Vein endothelial cell (primary cell): ENCODE data around the genes RP2, JADE3, USP11, ZNF157 and ARAF.

GRCh38 chrX:45105219-45105843 is 95.3 kb downstream of the DIPK2B start:
- CAGE, long polyA plus RNA, result no peak

DNA sequence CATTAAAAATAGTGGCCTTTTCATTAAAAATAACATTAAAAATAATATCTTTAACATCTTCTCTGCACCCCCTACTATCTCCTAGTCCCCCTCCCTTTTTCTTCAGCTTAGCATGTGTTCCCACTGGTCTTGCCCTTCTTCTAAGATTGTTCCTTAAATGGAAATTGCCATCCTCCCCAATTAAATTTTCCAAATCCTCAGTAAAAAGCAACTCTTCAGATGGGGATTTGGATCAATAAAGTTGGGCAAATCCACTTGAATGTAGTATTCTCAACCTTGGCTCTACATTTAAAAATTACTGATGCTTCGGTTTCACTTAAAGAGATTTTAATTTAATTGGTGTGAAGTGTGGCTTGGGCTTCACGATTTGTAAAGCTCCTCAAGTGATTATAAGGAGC is 89.0 kb upstream of the DIPK2B start:
- CAGE, long polyA plus RNA, result no peak

DNA sequence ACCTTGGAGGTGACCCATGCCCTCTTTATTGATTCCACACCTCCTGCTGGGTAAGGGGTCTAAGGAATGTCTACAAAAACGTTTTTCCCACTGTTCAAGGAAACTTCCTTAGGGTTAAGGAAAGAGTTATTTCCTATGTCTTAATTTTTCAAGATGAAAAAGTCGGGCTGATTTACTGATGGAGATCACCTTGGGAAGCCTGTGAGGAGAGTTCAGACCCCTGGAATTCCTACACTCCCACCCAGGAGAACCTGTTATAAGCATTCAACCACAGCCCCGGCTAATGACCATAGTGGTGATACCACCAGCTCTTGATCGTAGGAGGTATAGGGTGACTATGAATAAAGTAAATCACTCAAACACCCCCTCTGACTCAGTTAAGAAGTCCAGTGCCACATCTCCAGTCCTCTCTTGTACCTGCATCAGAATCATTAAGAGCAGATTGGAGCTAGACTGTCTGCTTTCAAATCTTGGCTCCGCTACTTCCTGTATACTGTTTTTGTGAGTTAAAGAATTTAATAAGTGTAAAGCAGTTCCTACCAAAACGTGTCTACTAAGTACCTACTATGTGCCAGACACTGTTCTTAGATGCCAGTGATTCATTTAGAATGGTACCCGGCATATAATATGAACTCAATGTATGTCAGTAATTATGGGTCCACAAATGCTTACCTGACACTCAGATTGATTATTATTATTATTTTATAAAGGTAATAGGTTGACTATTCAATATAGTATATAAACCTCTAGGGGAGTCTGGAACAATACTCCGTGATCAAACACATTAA is 565.1 kb upstream of the DIPK2B start:
- CAGE, long polyA plus RNA, result no peak

DNA sequence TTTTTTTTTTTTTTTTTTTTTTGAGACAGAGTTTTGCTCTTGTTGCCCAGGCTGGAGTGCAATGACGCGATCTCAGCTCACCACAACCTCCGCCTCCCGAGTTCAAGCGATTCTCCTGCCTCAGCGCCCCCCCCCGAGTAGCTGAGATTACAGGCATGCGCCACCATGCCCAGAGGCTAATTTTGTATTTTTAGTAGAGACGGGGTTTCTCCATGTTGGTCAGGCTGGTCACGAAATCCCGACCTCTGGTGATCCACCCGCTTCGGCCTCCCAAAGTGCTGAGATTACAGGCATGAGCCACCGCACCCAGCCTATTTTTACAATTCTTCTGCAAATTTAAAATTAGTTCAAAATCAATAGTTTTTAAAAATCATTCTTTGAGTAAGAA is 600.4 kb upstream of the DIPK2B start:
- CAGE, long polyA plus RNA, result no peak

GRCh38 chrX:45803316-45803949 is 602.8 kb upstream of the DIPK2B start:
- CAGE, long polyA plus RNA, result no peak

GRCh38 chrX:45809869-45810211 is 609.2 kb upstream of the DIPK2B start:
- CAGE, long polyA plus RNA, result no peak

- CAGE, long polyA plus RNA, result no peak
Measured at GRCh38 chrX:46791826-46792388, 33.0 kb upstream of the SLC9A7 start.

DNA sequence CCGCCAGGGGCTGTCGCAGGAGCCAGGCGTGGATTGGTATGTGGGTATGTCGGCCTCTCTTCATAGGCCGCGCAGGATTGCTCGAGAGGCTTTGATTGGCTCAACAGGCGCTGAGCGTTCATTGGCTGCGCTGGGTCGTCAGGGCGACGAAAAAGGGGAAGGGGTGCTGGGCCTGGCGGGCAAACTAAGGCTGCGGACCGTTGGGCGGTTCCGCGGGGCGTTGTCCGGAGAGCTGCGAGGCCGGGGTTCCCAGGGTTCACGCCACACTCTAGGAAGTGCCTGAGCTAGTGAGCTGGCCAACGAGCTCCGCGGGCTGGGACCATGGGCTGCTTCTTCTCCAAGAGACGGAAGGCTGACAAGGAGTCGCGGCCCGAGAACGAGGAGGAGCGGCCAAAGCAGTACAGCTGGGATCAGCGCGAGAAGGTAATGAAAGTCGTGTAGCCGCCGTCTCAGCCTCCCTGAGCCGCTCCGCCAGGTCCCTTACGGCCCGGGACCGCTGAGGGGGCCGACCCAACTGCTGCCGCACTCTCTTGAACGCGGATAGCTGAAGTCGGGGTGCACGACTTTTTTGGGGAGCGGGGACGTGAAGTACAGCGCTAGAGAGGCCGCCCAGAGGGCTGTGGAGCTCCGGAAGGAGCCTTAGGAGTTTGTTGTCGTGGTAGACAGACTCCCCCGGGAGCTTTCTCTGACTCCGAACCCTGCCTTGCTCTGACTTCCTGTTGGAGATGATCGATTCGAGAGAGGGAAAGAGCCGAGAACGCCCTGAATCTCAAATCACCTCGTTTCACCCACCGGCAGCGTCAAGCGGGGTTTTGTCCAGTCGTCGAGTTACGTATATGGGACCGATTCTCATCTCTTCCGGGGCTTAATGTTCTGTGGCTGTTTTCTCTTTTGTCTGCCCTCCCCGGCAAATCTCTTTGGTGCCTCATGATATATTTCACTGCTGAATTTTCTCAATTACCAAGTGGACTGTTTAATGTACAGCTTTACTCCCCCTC is at the start of gene RP2:
TSS of gene RP2 (plus strand) at position 264 of the 998 bp plus-strand sequence.
- CAGE, long polyA plus RNA, result no peak

- CAGE, long polyA plus RNA, result no peak
Measured at GRCh38 chrX:46881507-46882334, 30.5 kb upstream of the JADE3 start.

GRCh38 chrX:46911977-46912987 is at the start of gene JADE3:
TSS of gene JADE3 (plus strand) at chrX:46912421.
- CAGE, long polyA plus RNA, result no peak

DNA sequence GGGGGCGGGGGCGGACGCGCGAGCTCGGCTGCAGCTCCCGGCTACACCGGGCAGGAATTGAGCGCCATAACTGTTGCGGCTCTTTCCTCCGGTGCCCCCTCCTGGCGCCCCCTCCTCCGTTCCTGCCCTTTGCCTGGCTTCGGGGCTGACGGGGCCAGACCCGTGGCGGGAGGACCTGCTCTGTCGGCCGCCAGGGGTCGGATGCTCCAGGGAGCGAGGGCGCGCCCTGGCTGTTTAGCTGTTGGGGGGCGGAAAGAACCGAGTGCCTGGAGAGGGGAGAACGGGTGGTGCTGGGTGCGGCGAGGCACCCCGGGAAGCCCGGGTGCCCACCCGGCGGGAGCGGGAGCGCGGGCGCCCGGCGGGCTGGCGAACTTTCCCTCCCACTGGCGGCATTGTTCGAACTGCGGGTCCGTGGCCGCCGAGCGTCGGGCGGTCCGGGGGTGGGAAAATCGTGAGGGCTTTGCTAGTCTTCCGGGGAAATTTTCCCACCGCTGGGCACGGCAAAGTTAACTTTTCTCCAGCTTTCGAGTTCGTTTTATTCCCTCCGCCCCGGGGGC is 845 bp downstream of the JADE3 start:
- CAGE, long polyA plus RNA, result no peak

- CAGE, long polyA plus RNA, result no peak
Measured at GRCh38 chrX:47202137-47202807, 8.6 kb downstream of the UBA1 start.

- CAGE, long polyA plus RNA, result no peak
Measured at GRCh38 chrX:47232078-47232501, 719 bp upstream of the USP11 start.

DNA sequence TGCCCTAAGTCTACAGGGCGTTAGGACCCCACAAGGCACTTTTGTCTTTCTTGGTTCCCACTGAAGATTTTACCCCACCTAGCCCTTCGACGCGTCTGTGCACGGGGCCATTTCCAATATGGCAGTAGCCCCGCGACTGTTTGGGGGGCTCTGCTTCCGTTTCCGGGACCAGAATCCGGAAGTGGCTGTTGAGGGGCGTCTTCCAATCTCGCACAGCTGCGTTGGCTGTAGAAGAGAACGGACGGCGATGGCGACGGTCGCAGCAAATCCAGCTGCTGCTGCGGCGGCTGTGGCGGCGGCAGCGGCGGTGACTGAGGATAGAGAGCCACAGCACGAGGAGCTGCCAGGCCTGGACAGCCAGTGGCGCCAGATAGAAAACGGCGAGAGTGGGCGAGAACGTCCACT is at the start of gene USP11:
TSS of gene USP11 (plus strand) at position 213 of the 405 bp plus-strand sequence.
- CAGE, long polyA plus RNA, result no peak

DNA sequence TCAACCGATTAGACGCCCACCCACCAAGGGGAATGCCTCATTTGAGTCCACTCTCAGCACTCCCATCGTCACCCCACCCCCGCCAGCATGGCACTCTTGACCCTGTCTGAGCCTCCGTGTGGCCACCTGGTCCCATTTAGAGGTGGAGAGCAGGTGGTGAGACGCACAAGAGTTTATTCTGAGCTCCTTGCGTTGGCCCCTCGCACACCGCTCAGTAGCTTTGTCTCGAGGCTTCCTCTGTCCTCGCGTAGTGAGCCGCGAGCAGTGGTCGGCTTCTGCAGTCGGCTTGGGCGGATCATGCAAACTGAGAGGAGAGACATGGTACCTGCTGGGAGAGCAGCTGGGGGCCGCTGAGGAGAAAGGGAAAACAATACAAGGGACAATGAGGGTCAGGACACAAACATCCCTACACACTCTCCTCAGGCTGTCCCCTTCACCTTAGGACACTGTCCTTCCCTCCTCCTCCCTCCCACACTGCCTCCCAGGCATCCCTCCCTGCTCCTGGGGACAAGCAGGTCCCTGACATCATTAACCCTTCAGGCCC is 48.3 kb upstream of the ZNF157 start:
- CAGE, long polyA plus RNA, result no peak

DNA sequence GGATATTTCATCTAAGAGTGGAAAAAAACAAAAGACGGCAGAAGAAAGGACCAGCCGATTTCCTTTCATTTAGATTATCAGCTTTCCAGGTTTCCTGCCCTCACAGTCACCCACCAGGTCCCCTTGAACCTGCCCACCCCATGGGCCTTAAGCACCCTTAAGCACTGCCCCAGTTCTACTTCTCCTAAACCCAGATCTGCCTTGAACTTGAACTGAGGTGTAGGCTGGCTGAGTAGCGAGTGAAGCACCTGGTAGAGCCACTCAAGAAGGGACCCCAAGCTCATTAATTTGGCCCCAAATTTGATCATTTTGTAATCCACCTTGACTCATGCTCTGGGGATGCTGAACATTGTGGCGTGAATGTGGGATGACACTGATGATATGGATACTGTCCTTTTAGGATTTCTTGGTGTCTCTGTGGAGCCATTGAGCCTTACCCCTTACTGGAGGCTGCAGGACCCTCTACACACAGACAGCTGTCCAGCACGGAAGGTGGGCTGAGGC is at the start of gene ZNF157:
TSS of gene ZNF157 (plus strand) at position 425 of the 504 bp plus-strand sequence.
- CAGE, long polyA plus RNA, result no peak

DNA sequence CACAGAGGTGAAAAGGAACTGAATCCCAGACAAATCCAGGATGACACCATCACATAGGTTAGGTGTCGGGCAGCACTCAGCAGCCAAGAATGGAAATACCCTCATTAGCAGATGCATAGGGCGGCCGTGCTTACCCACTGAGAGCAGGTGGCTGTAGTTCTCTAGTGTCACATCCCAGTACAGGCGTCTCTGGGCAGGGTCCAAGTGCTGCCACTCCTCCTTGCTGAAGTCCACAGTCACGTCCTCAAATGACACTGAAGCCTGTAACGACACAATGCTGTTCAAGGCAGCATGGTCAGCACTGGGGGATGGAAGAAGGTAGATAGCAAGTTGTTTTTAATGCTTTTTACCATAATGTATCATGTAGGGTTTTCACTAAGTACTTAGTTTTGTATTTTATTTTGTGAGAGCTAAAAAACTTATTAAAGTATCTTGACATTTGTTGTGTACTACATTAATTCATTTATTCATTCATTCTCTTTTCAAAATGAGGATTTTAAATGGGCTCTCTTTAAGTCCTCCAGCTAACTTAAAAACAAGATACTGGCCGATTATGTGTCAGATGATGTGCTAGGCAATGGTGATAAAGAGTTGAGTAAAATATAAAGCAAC is 26.8 kb downstream of the ZNF41 start:
- CAGE, long polyA plus RNA, result no peak

GRCh38 chrX:47560684-47561755 is at the start of gene ARAF:
TSS of gene ARAF (plus strand) at chrX:47561205.
- CAGE, long polyA plus RNA, result start-site peak on the plus strand at chrX:47561182-47561207, 136 and 182 reads in 2 replicates

DNA sequence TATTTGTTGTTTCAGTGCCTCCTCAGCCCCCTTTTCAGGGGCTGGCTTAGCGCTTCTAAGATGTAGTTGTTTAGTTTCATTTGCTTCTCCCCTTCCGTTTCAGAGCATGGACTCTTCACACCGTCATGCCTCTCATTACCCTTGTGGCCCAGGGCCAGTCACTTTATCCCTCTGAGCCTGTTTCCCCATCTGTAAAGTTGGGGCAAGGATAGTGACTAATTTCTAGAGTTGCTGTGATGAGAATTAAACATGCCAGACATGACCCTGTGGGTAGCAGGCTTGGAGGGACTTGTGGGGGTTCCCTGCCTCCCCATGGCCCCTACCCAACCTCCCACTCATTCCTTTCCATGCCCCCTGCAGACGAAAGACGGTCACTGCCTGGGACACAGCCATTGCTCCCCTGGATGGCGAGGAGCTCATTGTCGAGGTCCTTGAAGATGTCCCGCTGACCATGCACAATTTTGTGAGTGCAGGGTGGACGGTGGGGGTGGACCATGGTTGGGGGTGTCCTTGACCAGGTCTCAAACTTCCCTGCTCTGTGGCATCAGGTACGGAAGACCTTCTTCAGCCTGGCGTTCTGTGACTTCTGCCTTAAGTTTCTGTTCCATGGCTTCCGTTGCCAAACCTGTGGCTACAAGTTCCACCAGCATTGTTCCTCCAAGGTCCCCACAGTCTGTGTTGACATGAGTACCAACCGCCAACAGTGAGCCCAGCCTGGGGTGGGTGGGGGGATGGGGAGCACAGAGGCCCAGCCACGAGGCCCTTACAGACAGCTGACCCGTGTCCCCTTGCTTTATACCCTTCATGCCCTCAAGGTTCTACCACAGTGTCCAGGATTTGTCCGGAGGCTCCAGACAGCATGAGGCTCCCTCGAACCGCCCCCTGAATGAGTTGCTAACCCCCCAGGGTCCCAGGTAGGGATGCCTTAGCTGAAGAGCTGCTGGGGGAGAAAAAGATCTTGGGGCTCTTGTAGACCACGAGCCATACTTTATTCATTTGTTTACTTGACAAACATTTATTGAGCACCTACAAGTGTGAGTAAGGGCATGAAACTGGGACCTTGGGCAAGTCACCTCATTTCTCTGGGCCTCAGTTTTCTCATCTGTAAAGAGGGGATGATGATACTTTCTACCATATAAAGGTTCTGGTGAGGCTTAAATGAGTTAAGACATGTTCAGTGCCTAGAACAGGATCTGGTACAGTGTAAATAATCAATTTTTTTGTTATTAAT is 3.8 kb downstream of the ARAF start:
- CAGE, long polyA plus RNA, result no peak

GRCh38 chrX:47571588-47572078 is 10.6 kb upstream of the TIMP1 start:
- CAGE, long polyA plus RNA, result no peak